A172 (cell line): ENCODE measurements around a stretch of chr14.

- RAMPAGE, long total RNA, result no peak
These were observed 34.4 kb upstream of the YY1 start for GRCh38 chr14:100204421-100205050.

DNA sequence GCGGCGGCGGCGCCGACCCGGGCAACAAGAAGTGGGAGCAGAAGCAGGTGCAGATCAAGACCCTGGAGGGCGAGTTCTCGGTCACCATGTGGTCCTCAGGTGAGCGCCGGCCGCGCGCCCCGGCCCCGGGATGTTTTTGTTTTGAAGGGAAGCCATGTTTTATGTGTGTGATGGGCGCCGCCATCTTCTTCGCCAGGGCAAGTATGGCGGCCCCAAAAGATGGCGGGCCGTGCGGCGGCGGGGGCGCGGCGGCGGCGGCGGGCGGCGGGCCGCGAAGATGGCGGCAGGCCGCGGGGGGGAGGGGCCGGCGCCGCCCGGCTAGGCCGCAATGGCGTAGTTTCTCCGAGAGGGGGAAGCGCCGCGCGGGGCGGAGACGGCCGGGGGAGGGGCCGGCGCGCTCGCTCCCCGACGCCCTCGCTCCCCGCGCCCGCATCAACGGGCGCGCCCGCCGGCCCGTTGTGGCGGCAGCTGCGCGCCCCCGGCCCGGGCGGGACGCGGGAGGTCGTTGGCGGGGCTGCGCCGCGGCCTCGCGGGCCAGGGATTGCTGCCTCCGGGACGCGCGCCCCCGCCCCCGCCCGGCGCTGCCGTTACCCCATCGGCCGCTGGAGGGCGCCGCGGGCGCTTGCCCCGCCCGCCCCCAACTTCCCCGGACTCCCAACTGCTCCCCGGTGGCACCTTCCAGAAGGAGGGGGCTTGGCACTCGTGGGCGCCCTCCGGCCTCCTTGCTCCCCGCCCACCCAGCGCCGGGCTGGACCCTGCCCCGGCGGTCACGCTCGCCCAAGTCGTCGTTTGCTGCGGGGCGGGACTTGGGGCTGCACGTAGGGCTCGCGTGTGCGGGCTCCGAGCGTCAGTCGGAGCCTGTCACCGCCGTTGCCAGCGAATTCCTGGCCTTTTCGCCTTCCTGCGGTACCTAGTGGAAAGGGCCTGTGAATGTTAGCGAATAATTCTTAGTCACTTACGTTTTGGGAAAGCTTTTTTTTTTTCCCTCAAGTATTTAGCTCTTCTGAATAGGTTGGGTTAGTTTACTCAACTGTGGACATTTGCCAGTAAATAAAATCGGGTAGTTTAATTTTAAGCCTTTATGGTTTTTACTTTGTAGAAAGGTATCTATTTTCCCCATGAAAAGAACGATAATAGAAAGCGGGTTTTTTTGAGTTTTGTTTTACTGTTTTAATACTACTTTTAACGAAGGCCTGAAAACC, 1.3 kb downstream of the YY1 start:
- RAMPAGE, long total RNA, result no peak

- RAMPAGE, long total RNA, result no peak
These were observed 5.9 kb upstream of the SLC25A29 start for GRCh38 chr14:100312082-100312582.

- RAMPAGE, long total RNA, result no peak
These were observed 9.9 kb downstream of the SLC25A47 start for GRCh38 chr14:100332662-100333756.

DNA sequence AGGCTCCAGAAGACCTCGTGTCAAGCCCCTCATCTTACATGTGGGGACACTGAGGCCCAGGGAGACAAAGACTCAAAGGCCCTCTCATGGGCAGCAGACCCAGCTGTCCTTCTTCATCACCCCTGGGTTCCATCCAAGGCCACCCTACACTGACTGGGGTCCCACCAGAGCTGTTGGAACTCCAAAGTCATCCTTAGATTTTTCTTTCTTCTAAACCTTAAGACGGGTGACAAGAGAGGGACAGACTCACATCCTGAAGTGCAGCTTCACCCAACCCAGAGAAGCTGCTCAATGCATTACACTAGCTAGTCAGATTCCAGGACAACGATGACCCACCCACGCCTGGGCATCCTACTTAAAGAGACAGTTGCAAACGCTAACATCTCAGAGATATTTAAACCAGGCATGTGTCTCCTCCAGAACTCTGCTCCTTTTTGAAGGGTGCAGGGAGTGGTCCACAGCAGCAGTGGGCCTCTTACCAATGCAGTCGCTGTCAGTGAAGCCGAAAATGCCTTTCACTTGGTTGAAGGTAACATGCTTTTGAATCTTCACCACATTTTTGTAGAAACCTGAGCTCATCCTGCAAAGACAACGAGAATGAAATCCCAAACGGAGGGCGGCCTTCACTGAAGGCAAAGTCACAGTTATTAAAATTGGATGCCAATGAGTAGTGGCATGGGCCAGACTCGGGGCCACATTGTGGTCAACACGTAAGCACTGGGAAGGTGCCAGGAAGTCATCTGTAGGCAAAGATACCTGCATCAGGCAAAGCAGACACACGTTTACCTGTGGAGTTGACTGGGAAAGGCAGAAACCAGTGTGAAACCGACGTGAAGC, 23.3 kb downstream of the SLC25A47 start:
- RAMPAGE, long total RNA, result no peak

DNA sequence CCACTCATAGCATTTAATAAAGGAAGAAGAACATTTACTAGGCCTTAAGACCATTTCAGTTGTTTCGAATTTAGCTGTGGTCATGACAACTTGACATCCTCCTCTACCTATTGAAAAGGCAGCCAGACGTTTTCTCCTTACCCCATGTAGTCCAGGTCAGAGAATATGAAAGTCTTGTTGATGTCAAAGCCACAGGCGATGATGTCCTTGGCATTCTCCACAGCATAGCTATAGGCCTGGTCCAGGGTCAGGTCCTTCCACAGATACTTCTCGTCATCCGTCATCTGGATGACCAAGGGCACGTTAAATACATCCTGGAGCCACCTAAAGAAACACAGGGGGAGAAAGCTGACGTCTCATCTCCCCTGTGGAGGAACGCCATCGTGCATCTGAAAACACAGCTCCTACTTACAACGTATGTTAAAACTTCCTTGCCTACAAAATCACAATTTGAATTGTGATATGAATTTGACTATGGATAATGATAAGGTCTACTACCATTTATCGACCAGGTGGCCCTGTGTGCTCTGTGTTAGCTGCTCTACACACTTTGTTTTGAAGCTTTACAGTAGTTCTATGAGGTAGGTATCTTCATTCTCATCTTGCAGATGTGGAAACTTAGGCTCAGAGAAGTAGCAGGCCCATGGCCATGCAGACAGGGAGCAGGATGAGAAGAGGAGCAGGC, 21.5 kb downstream of the WARS1 start:
- RAMPAGE, long total RNA, result no peak

DNA sequence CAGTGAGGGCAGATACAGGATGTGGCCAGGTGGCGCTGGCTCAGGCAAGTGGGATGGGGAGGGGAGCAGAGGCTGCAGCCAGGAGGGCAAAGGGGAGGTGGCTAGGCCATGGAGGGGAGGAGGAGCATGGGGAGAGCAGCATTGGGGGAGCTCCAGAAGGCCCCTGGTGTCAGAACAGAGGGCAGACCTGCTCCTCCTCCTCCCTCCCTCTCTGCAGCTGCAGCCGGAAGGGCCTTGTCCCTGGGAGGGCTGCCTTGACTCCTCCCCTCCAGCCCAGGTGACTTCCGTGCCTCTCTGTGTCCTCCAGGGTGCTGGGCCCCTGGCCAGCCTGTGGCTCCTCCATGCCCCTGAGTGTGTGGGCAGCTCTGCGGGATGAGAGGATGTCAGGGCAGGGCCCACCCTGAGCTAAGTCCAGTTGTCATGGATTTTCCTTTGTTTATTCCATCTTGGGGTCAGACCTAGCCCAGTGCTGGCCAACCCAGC, 68.2 kb upstream of the DLK1 start:
- RAMPAGE, long total RNA, result no peak

DNA sequence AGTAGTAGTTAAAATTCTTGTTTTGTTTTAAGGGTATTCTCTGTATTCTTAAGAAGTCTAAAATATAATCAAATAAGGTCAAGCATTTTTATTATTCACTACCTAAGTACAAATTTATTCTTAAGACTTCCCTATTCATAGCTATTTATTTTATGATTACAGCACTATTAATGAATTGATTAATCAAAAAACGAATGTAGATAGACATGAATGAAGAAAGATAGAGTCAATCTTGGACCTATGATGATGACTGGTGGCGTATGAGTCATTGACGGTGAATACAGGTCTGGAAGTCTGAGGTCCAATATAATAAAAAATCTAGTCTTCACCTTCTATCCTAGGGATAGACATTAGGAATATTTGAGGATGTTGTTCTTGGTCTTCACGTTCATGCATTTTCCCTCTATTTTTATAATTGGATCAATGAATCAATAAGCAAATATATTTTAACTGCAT, 46.1 kb upstream of the RTL1 start:
- RAMPAGE, long total RNA, result no peak

DNA sequence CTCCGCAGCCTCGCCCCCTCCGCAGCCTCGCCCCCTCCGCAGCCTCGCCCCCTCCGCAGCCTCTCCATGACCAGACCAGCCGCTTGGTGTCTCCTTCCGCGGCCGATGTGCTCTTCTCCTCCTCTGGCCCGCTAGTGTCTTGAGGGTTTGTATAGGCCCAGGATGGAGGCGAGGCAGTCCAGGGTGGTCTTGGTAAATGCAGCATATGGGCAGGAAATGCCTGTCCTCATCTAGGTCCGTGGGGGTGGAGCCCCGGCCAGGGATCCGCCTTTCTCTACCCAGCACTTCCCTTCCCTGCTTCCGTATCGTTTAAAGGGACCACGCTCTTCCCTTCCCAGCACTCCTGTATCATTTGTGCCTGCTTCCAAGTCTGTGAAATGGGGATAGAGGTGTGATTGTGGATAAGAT, 326.6 kb upstream of the RTL1 start:
- RAMPAGE, long total RNA, result no peak

DNA sequence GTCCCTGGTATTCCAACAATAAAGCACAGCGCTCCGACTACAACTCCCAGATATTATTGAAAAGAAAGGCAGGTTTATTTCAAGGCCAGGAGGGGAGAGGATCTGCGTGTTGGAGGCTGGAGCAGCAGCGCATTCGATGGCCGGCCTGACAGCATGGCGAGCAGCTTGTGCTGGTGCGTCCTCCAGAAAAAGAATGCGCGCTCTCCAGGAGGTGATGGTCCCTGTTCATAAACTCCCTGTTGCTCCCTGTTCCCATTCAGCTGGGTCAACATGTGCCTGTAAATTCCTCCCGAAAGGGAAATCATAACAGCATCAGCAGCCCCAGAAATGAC, 353.2 kb upstream of the PPP2R5C start:
- RAMPAGE, long total RNA, result no peak

DNA sequence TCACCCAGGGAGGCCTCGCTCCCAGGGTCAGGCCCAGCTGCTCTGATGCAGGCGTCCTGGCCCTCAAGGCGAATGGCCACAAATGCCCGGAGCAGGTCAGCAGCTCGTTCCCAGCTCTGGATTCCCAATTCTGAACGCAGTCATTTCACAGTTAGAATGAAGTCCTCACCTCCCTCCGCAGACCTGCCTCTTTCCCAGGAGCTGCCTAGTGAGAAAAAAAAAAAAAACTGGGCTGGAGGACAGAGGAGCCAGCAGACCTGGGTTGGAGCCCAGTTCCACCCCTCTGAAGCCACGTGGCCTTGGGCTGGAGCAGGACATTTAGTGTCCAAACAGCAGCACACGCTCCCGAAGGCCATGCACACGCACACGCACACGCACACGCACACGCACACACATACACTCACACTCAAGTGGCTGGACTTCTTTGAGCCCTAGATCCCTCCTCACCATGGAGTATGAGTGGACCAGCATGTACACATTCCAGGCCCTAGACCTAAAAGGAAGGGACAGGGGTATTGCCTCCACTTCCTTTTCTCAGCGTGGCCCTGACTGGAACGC, 262.3 kb upstream of the PPP2R5C start:
- RAMPAGE, long total RNA, result no peak

DNA sequence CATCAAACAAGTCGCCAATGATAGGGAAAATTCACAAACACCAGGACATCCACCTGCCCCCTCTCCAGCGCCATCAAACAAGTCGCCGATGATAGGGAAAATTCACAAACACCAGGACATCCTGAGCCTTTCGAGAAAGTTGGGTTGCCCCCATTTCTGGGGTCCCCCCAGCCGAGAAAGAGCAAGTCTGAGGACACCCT, 162.4 kb upstream of the PPP2R5C start:
- RAMPAGE, long total RNA, result no peak

DNA sequence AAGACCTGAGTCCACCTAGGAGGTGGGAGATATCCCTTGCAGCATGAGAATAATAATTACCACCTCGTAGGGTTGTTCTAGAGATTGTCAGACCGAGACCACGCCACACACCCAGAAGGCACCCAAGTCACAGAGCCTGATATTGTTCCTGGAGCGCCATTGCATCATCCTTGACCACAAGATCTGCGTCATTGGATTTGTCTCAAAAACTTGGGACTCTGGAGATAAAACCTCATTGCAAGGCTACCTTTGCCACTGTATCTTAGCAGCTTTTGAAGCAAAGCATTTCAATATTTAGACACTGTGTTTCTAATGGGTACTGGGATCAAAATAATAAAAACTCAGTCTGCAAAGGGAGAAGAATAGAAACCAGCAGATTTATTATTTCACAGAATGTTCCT, 29.3 kb upstream of the PPP2R5C start:
- RAMPAGE, long total RNA, result no peak

DNA sequence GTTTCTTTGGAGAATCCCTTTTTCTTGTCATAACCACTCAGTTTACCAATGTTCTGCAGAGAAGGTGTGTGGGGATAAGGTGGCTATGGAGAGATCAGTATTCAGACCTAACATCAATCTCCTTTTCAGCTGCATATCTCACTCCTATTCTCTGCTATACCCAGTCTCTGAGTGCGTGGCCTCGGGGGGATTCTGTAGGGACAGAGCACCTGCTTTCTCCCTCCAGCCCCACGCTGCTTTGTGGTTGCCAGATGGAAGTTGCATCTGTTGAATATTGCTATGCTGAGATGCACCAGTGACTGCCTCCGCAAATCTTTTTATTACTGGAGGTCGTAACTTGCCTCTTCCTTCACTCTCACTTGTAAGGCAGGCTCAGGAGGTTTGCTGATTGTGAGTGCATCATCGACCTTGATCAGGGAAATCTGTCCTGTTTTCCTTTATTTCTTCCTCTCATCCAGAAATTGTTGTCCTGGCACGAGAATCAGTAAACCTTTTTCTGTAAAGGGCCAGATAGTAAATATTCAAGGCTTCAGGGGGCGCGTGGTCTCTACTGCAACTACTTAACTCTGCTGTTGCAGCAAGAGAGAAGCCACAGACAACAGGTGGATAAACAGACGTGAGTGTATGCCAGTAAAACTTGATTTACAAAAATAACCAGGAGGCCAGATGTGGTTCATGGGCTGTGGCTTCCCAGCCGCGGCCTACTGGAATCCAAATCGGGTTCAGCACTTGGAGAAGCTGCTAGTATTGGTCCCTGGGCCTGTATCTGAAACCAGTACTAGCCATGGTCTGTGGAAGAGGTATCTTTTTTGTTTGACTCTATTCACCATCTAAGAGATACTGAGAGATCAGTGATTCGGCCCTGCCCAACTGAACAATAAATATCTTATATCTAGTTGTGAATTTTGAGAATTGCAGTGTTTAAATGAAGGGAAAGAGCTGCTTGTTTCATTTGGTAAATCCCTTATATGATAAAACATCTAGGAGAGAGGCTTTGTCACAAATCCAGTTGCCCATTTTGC, 13.1 kb downstream of the PPP2R5C start:
- RAMPAGE, long total RNA, result no peak

DNA sequence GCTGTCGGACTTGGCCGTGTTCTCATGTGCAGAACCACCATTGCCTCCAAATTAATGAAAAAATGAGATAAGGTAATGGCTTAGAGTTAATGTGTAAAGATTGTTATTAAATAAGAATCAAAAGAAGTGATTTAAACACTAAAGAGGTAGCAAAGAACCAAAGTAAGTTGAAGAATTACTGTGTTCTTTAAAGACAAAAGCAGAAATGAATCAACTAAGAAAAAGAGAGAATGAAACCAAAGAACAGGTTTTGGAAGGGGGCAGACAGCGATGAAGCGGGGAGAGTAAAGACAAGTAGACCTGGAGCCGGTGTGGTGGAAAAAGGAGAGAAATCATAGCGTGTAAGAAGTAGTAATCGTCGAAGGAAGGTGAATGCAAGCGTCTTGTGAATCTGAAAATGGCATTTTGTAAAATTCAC, 76.4 kb downstream of the PPP2R5C start:
- RAMPAGE, long total RNA, result no peak

DNA sequence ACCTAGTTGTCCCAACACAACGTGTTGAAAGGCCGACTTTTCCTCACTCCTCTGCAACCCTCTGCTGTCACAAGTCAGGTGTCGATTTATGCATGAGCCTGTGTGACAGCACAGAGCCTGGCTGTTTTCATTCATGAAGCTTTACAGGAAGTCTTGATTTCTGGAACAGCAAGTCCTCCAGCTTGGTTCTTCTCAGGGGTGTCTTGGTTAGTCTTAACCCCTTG, 88.2 kb downstream of the PPP2R5C start:
- RAMPAGE, long total RNA, result no peak

- RAMPAGE, long total RNA, result no peak
These were observed 76.3 kb upstream of the DYNC1H1 start for GRCh38 chr14:101887913-101888687.

GRCh38 chr14:101961148-101961482, 3.3 kb upstream of the DYNC1H1 start:
- RAMPAGE, long total RNA, result no peak

DNA sequence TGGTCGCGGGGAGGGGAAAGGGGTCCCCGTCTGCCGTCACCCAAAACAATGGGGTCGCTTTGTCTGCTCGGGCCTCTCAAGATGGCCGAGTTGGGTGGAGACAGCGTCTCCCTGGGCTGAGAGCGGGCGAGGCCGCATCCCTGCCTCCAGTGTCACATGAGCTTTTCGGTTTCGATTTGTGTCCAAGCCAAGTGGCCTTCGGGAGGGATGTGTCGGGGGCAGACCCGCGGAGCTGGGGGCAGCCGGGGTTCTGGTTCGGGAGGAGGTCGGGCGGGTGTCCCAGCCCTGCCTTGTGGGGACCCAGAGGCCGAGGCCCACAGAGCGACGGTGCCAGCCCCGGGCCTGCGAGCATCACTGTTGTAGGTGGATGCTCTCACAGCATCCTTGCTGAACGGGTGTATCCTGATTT, 846 bp downstream of the DYNC1H1 start:
- RAMPAGE, long total RNA, result no peak

DNA sequence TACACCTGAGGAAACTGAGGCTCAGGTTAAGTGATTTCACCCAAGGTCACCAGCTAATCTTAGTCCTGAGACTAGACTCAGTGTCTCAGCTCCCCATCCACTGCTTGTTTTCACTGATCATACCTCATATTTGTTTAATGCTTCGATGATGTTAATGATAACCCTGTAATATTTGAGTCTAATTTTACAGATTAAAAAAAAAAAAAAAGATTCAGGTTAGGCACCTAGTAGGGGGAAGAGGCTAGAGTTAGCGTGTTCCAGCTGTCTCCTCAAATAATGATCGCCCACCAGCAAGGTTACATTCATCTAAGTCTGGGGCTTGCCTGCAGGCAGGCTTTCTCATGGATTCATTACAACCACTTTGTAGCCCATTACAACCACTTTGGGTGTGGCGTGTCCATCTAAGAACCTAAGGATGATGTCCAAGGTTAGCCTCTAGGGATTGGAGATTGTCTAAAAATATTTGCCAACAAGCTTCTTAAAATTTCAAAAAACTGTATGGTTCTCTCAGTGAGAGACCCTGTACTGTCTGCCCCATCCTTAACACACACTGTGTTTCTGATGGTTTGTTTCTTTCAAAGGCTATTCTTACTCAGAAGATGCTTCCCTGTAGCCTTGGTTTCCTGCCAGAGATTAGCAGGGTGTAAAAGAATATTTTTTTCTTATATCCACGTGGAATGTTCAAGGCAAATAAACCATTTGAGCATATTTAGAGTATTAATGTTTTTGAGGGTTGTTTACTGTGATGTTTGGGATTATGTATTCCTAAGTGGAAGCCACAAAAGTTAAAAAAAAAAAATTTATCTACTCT, 1.5 kb downstream of the DYNC1H1 start:
- RAMPAGE, long total RNA, result no peak